Left lobe of liver (tissue), 1 donor: Measurements from ENCODE around the gene ATP8A2.

DNA sequence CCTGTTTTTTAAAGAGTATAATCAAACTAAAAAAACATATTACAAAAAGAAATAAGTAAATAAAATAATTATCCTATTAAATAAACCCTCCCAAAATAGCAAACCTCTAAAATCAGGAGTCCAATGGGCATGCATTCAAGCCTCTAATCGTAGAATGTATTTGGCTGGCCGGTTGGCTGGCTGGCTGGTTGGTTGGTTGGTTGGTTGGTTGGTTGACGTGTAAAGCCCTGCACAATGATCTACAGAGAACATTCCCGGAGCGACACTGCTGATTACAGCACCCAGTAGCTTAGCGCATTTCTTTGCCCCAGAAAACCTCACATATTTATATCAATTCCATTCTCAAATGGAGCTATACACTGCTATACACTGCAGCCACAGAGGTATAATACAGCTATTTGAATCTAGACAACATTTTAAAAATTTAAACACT, 65.6 kb downstream of the SACS start:
- PRO-cap = no peak

DNA sequence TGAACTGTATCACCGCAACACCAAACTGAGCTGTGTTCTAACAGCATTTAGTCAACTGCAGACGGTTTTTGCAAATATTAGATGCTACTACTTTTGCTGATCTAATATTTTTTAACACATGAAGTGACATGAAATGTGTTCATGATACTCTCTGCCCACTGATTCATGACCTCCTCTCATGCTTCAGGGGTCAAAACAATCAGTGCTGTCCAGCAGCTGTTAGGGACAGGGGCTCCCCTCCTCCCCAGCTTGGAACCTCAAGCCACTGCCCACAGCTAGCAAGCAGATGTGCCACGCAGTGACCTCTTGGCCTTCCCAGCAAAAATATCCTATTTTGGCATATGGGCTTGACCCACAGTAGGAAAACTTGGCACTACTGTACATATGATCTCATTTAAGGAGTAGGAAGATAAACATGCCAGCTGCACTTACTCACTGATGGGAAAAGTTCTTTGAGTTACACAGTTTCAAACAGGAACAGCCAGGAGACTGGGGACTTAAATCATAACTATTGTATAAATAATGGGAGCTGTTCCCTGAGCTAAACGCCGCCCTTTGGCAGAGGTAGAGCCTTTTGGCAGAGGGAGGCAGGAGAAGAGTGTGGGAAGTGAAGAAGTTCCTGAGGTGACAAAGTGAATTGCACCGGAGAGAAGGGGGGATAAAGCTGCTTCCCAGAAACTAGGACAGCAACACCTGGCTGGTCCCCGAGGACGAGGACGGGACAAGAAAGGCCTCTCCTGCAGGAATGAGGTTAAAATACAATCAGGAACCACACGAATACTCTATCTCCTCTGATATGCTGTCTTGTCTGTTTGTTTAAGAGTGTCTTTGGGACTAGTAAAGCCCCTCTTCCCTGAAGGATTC, 6.1 kb downstream of the SACS start:
- PRO-cap = no peak

- PRO-cap = no peak
Measured at GRCh38 chr13:23728621-23729422, 158.6 kb downstream of the TNFRSF19 start.

DNA sequence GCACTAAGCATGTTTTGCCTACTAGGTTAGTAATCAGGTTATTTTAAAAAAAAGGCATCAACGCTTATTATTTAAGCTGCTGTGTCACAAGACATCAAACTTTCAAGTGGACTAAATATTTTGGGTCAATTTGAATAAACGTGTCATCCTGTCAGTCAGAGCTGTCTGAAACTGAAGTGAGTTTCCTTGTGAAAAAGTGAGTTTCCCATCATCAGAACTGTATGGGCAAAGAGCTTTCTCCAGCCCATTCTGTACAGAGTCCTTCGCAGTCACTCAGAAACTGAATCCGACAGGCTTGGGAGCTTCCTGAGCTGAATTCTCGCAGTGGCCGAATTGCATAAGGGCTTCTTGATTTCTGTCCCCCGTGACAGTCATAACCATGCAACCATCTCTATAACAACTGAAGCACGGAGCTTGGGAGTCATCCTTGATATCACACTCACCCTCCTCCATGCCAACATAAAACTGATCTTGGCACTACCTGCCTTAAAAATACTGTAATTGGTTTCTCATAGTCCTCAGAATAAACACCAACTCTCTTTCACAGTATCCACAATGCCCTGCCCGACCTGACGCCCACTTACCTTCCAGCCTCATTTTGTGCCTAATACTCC, 139.8 kb downstream of the MIPEP start:
- PRO-cap = no peak

DNA sequence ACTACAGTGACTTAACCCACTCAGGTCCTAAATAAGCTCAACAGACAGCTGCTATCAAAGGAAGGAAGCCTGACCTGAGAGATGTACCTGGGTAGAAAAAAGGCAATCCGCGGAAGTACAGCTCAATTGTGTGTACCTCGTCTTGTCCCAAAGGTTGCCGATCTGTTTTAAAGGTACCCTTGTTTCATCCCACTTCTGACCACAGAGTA, 77.6 kb upstream of the MIPEP start:
- PRO-cap = no peak

GRCh38 chr13:24053343-24054055, 107.0 kb upstream of the SPATA13 start:
- PRO-cap = no peak

GRCh38 chr13:24179248-24179770, 18.8 kb downstream of the SPATA13 start:
- PRO-cap = no peak

GRCh38 chr13:24183743-24184239, 23.3 kb downstream of the SPATA13 start:
- PRO-cap = bidirectional peak, plus-strand start at chr13:24183955, minus-strand start at chr13:24183866

GRCh38 chr13:24186956-24187546, 26.5 kb downstream of the SPATA13 start:
- PRO-cap = no peak

DNA sequence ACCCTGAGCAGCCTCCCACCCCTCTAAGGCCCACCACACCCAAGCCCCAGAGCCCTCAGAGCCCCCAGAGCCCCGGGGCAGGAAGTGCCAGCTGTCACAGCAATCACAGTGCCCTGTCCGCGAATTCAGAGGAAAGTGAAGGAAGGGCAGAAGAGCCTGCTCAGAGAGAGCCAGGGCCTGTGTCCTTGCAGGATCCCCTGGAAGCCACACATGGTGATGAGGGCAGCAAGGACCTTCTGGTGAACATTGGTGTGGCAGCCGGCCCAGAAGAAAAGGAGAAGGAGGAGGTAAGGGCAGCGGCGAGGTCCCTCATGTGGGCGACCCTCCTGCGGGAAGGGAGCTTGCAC, 63.7 kb downstream of the SPATA13 start:
- PRO-cap = no peak

DNA sequence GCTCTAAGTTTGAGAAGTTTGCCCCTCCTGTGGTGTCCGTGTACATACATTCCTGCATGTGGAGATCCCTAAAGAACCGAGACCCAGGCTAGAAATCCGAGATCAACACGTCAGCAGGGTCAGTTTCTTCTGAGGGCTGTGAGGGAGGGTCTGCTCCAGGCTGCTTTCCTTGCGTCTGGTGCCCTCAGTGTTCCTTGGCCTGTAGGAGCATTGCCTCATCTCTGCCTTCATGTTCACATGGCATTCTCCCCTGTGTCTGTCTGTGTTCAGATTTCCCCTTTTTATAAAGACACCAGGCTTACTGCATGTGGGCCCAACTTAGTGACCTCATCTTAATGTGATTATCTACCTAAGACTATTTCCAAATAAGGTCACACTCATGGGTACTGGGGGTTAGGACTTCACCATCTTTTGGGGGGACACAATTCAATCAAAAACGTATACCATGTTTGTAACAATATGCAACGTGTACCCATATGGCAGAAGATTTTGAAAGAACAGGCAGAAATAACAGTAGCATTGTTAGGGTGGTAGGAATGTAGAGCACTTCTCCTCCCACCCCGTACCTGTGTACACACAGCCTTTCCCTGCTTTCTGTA, 57.2 kb upstream of the C1QTNF9 start:
- PRO-cap = no peak

DNA sequence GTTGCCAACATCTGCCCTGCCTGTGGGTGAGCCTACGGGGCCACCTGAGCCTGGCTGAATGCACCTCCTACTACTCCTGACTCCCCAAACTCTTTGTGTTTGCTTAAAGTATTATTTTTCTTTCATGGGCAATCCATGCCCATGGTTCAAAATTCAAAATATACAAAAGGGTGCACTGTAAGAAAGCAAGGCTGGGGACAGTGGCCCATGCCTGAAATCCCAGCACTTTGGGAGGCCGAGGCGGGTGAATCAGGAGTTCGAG, 72.7 kb downstream of the PARP4 start:
- PRO-cap = no peak

DNA sequence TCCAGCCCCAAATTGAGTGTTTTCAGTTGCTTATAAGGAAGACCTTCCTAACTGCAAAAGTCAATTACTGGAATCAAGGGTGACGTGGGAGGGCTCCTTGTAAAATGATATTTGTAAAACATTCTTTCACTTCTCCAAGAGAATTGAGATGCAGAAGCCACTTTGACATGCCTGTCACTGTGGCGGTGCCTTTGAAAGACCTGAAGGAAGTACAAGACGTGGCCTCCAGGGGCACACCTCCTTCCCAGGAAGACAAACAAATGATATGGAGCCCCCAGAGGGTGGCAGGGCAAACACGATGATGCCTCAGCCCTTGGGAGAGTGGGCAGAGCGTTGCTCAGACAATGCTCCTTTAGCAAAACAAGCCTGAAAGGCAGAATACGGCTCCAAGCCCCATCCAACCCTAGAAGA, 9.3 kb upstream of the ATP12A start:
- PRO-cap = no peak

DNA sequence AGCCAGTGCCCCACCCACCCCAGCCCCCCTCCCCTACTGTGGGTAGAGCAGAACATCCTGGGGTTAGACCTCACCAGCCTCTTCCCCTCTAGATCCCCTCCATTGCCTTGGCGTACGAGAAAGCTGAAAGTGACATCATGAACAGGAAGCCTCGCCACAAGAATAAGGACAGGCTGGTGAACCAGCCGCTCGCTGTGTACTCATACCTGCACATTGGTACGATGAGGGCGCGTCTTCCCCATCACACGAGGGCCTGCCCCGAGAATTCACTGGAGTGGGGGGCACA, 29.0 kb downstream of the ATP12A start:
- PRO-cap = no peak

DNA sequence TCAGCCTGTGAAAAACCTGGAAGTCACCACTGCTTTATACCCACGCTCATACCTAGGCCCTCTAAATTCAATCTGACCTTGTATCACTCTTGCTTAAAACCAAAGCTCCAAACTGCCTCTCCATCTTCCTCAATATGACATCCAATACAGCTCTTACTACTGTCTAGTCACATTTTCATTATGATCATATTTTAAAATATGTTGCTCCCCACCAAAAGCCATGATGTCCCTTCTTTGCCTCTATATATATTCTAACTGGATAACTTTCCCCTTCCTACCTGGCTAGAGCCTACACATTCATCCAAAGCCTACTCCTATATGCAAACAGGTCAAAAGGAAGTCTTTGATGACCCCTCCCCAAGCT, 53.8 kb downstream of the MTMR6 start:
- PRO-cap = no peak

DNA sequence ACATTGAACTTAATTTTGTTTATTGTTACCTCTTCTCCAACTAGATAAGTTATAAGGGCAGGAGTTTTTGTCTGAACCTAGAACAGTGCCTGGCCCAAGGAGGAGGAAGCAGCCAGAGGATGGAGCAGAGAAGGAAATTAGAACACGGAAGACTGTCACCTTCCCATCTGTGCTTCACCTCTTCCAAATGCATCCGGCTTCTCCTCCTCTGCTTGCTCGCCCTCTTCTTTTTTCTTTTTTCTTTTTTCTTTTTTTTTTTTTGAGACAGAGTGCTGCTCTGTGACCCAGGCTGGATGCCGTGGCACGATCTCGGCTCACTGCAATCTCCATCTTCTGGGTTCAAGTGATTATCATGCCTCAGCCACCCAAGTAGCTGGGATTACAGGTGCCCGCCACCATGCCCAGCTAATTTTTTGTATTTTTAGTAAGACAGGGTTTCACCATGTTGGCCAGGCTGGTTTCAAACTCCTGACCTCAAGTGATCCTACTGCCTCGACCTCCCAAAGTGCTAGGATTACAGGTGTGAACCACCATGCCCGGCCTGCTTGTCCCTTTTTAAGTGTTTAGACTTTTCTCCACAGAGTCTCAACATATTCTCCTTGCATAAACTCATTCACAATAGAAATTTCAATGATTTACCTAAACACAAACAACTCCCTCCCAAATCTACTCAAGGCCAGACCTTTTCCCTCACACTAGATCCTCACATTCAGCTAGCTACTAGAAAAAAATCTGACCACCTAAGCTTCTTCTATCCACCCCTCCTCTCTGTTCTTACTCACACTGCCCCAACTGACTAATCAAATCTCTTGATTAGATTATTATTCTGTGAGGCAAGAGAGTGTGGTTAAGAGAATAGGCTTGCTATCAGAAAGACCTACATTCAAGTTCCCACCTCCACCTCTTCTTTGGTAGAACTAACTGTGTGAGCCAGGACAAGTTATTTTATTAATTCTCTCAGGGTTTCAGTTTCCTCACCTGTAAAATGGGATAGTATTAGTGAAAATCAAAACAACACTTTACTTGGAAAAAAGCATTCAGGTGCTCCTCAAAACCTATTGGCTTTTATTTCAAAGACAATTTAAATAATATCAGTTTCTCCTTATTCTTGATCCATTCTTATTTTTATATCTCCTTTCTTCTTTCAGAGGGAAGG, 4.5 kb downstream of the MTMR6 start:
- PRO-cap = no peak

DNA sequence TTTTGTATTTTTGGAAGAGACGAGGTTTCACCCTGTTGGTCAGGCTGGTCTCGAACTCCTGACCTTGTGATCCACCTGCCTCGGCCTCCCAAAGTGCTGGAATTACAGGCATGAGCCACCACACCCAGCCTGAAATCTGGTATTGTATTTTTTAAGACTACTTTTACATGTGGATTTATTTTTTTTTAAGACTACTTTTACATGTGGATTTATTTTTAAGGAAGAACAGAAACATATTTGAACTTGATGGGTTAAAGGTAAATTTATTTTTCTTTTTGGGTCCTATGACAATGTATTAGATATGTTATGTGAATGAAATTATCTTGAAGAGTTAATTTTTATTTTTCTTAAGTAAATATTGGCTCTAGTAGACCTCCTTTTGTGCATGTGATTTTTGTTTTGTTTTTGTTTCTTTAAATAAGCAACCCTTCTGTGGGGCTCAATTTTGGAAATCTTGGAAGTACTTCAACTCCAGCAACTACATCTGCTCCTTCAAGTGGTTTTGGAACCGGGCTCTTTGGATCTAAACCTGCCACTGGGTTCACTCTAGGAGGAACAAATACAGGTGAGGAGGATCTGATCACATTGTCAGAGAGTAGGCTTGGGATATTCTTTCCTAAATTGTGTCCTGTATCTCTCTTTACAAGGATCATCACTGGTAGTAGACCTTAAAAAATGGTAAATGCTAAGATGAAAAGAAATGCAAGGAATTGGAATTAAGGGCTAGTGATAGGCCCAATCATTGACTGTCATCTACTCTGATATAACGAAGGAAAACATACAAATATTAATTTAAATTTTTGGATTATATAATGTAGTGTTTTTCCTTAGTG, 6.2 kb downstream of the NUP58 start:
- PRO-cap = no peak

GRCh38 chr13:25371459-25372336, at the start of gene ATP8A2:
TSS of gene ATP8A2 (plus strand) at chr13:25371974.
- PRO-cap = no peak

DNA sequence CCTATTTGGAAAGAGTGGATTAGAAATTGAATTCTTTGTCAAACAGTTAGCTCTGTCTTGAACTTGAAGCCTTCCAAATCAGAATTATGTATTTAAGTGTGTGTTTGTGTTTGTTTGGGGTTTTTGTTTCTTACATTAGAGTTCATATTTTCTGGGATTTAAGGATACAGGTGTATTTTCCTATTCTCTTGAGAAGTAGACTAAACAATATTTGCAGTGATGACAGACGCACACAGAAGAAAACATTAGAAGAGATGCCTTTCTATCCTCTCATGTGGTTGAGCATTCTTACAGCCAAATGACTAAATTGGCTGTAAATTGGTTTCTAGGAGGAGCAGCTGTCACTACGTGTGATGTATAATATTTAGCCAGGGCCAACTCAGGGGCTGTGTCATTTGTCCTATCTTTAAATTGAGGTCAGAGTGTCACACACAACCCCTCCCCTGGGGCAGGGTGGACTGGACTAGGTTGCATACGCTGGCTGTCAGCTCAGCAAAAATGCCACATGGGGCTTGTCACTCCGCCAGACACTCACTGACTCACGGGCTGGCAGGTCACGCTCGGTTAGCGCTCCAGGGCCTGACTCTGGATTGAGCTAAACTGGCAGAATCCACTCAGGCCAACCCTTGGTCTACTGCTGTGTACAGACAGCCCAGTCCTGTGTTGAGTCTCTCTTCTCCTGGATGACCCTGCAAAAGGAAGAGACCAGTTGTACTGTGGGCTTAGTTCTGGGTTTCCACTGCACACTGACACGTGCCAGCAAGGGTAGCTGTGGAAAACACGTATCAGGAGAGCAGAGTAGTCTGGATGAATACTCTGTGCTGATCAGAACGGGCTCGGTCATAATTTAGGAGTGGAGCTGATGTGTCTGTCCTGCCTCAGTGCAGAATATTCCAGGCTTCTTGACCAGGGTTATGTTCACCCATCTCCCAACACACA, 29.3 kb downstream of the SHISA2 start:
- PRO-cap = no peak

GRCh38 chr13:26025257-26025614, 26.6 kb downstream of the SHISA2 start:
- PRO-cap = unidirectional peak, minus-strand start at chr13:26025379